H7 (cell line): ENCODE measurements around the genes DYNLRB1 and CPNE1.

DNA sequence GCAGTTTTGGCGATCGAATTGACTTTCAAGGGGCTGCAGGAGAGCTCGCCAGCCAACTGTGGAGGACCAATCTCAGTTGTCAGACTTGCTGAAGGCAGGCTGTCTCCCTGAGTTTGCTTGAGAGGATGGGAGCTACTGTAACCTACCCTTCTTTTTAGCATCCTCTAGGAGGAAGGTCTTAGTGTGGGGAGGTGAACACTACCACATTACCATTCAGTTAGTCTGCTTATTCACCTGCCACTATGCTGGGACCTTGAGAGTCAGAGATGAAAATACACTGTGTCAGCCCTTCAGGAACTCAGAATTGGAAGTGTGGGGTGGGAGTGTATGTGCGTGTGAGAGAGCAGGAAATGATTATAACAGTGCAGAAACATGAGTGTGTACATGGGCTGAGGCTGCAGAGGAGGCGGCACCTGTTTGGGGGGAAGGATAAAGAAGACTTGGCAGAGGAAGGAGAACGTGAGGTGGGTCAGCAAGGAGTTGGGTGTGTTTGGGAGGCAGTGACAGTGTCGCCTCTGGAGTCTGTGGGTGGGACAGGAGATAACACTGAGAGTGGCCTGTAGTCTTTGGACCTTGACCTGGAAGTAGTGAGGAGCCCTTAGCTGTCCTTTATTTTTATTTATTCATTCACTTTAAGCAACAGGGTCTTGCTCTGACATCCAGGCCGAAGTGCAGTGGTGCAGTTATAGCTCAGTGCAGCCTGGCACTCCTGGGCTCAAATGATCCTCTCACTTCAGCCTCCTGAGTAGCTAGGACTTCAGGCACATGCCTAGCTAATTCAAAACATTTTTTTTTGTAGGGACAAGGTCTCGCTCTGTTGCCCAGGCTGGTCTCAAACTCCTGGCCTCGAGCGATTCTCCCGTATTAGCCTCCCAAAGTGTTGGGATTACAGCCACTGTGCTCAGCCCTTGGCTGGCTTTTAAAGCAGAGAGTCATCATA lies 3.2 kb downstream of the CHMP4B start:
- RAMPAGE, long total RNA: no peak

- RAMPAGE, long total RNA: no peak
Observed at GRCh38 chr20:34082140-34082651, 29.8 kb downstream of the EIF2S2 start.

DNA sequence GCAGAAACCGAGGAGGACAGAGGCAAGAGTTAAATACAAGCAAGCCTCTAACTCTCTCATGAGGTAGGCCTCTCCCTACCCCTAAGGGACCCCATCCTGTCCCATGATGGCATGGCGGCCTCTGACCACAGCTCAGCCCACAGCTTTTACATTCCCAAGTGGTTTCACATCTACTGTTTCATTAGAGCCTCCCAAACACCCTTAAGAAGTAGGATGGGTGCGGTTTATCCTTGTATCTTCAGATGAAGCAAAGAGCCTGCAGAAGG lies 20.5 kb downstream of the AHCY start:
- RAMPAGE, long total RNA: no peak

DNA sequence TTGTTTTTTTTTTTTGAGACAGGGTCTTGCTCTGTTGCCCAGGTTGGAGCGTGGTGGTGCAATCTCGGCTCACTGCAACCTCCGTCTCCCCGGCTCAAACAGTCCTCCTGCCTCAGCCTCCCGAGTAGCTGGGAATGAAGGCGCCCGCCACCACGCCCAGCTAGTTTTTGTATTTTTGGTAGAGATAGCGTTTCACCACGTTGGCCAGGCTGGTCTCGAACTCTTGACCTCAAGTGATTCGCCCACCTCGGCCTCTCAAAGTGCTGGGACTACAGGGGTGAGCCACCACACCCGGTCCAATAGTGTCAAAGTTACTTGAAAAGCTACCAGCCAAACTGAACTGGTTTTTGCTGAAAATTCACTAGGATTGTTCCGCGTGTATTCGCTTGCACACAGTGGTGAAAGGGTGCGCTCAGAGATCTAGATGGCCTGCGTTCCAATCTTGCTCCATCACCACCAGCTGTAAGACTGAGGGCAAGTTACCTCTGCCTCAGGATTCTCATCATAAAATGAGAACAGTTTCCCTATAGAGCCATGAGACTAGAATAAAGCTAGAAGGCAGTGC lies 1.1 kb downstream of the AHCY start:
- RAMPAGE, long total RNA: no peak

GRCh38 chr20:34516009-34516479 lies at the start of gene DYNLRB1:
Gene DYNLRB1 (plus strand): TSS chr20:34516422.
- RAMPAGE, long total RNA: start-site peak on the plus strand at chr20:34516396-34516437, 603 reads

- RAMPAGE, long total RNA: no peak
Observed at GRCh38 chr20:35303794-35304447, 11.7 kb upstream of the FAM83C start.

GRCh38 chr20:35476355-35476899 lies 21.0 kb downstream of the CEP250 start:
- RAMPAGE, long total RNA: no peak

- RAMPAGE, long total RNA: no peak
Observed at GRCh38 chr20:35502919-35503536, 26.4 kb downstream of the C20orf173 start.

- RAMPAGE, long total RNA: start-site peak on the minus strand at chr20:35664907-35664916, 104 reads
Observed at GRCh38 chr20:35664382-35665201, at the start of gene CPNE1. Gene CPNE1 (minus strand): TSS chr20:35664900.

DNA sequence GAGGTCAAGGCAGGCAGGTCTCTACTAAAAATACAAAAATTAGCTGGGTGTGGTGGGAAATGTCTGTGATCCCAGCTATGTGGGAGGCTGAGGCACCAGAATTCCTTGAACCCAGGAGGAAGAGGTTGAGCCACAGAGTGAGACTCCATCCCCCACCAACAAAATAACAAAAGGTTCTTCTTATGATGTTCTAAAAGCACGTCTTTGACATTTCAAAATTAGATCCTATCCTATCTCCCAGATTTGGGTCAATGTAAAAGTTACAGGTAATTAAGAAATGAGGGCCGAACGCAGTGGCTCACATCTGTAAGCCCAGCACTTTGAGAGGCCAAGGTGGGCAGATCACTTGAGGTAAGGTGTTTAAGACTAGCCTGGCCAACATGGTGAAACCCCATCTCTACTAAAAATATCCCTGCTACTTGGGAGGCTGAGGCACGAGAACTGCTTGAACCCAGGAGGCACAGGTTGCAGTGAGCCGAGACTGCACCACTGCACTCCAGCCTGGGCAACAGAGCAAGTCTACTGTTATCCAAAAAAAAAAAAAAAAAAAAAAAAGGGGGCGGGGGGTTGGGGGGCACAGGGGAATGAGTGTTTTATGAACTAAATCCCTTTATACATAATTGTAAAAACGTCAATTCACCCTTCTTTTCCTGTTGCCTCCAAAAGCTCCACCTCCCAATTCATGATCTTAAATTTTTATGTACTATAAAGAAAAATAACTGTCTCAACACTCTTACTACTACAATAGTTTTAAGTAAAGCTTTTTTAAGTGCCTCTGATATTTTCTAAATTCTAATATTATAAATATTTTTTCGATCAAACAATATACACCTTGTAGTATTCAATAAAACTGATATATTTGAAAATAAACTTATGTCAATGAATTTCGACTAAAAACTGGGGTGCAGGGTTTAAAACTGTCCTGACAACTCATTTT lies 13.0 kb downstream of the ROMO1 start:
- RAMPAGE, long total RNA: no peak

DNA sequence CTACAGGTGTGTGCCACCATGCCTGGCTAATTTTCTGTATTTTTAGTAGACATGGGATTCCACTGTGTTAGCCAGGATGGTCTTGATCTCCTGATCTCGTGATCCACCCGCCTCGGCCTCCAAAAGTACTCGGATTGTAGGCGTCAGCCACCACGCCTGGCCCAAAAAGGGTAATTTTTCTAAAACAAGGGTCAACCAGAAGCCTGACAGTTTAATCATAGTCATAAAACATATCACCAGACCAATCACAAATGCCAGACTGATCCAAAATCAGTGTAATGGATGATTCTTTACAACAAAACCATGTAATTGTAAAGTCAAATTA lies 15.8 kb downstream of the RBM39 start:
- RAMPAGE, long total RNA: no peak

DNA sequence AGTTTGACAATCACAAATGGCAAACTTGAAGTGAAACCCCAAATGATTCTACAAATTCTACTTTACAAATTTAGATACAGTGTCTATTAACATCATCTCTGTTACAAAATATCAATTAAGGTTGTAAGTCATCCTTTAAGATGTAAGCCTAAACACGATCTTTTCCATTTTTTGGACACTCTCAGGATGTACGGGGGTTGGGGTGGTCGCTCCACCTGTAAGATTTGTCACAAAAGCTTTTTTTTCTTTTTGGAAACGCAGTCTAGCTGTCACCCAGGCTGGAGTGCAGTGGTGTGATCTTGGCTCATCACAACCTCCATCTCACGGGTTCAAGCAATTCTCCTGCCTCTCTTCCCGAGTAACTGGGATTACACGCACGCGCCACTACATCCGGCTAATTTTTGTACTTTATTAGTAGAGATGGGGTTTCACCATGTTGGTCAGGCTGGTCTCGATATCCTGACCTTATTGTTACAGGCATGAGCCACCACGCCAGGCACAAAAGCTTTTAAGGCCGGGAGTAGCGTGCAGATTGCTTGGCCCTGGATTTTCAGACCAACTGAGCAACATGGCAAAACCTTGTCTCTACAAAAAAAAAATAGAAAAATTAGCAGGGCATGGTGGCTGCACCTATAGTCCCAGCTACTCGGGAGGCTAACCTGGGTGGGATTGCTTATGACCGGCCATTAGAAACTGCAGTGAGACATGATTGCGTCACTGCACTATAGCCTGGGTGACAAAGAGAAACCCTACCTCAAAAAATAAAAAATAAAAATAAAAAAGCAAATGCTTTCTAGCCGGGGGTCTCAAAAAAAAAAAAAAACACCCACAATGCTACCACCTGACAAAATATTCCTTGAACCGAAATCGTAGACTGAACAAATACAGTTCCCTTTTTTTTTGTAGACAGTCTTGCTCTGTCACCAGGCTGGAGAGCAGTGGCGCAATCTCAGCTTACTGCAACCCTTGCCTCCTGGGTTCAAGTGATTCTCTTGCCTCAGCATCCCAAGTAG lies 15.2 kb downstream of the RBM39 start:
- RAMPAGE, long total RNA: no peak

GRCh38 chr20:35821785-35822357 lies 50.1 kb downstream of the PHF20 start:
- RAMPAGE, long total RNA: no peak

GRCh38 chr20:35862798-35863750 lies 91.2 kb downstream of the SCAND1 start:
- RAMPAGE, long total RNA: no peak

GRCh38 chr20:35883542-35884511 lies 70.5 kb downstream of the SCAND1 start:
- RAMPAGE, long total RNA: no peak

- RAMPAGE, long total RNA: no peak
Observed at GRCh38 chr20:35886380-35886998, 67.8 kb downstream of the SCAND1 start.

DNA sequence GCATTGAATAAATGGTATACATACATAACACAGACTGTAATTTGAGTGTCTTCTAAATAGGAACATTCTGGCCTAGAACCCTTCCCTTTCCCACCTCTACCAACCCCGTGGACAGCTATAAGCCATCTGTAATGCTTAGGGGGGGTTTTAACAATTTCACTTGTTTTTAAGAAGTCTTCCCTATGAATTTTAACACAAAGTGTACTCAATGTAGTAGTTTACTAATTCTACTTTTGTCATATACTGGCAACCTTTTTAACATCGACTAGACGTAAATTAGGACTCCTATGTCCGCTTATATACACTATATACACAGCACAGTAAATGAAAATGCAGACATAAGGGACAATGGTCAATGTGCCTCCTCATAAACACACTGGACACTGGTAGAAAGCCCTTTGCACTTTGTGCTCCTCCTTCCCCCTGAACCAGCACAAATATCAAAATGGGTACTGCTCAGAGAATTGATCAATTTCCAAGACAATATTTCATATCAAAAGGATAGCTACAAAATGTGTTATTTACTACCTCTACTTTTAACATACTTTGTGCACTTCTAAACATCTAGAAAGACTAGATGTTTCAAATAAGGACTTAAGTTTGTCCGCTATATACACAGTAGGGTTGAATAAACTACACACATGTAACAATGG lies 79.1 kb downstream of the CNBD2 start:
- RAMPAGE, long total RNA: no peak

DNA sequence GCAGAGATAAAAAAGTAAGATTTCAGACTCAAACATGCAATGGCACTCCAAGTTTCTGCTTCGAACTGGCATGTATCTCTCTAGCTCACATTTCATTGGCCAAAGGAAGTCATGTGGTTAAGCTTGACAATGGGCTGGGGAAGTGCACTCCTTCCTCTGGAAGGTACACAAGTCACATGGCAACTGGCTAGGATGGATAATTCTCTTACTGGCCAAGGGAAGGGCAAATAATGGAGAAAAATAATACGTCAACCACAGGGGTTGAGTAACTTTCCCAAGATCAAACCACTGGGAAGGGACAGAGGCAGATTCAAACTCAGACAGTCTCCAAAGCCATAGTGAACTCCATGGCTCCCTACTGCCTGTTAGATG lies 69.3 kb upstream of the EPB41L1 start:
- RAMPAGE, long total RNA: no peak

DNA sequence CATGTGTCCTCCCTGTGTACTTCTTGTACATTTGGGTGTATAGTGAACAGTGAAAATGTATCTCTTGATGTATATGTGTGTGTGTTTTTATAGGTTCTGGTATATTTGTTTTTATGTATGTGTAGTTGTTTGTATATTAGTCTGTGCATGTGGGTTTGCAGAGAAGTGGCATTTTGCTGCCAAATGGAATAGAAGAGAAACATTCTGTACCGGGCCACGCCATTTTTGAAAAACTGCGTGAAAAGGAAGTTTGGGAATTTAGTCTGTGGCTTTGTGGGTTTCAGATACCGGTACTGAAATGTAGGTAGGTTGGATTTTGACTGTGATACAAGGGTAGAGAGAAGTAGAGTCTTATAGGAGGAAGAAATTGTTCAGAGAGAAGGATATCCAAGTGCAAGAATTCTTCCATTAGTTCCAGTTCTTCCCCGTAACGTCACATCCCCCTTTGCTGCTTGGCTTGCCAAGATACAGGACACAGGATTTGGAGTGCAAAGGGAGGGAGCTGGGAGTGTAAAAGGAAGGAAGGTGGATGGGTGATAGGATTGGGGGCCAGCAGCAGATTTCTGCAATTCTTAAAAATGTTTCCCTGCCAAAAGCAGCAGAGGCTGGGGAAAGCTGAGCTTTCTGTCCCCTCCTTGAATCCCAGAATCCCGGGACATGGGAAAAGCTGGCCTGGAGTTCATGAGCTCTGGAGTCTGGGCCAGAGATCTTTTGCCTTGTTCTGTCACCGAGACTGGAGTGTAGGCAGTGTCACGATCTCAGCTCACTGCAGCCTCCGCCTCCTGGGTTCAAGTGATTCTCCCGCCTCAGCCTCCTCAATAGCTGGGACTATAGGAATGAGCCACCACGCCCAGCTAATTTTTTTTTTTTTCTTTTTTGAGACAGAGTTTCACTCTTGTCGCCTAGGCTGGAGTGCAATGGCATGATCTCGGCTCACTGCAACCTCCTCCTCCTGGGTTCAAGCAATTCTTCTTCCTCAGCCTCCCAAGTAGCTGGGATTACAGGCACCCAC lies 60.1 kb upstream of the EPB41L1 start:
- RAMPAGE, long total RNA: no peak

DNA sequence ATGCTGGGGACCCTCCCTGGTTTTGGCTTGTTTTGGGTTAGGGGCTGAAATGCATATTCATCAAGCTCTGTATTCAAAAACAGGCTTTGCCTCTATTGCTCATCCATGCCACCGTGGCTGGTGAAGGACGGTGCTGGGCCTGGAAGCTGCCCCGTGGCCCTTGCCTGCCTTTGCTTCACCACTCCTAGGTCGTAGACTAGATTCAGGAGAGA lies 42.0 kb upstream of the EPB41L1 start:
- RAMPAGE, long total RNA: no peak